Fibroblast of villous mesenchyme (primary cell): ENCODE measurements around the gene RAB6D.

GRCh38 chr2:128988578-128989049 lies 669.9 kb upstream of the HS6ST1 start:
- CAGE, long polyA plus RNA = no peak

GRCh38 chr2:129192735-129193547 lies 786.5 kb upstream of the RAB6C start:
- CAGE, long polyA plus RNA = no peak

GRCh38 chr2:129877232-129878514 lies 101.8 kb upstream of the RAB6C start:
- CAGE, long polyA plus RNA = no peak

DNA sequence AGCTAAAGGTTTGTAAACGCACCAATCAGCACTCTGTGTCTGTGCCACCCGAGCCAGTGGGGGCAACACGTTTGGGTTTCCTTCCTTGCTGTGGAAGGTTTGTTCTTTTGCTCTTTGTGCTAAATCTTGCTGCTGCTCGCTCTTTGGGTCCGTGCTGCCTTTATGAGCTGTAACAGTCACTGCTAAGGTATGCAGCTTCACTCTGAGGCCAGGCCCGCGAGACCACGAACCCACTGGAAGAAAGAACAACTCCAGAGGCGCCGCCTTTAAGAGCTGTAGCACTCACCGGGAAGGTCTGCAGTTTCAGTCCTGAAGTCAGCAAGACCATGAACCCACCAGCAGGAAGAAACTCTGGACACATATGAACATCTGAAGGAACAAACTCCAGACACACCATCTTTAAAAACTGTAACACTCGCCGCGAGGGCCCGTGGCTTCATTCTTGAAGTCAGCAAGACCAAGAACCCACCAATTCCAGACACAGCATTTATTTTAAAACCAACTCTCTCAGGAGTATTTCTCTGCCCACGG lies 13.8 kb downstream of the CCDC115 start:
- CAGE, long polyA plus RNA = no peak

DNA sequence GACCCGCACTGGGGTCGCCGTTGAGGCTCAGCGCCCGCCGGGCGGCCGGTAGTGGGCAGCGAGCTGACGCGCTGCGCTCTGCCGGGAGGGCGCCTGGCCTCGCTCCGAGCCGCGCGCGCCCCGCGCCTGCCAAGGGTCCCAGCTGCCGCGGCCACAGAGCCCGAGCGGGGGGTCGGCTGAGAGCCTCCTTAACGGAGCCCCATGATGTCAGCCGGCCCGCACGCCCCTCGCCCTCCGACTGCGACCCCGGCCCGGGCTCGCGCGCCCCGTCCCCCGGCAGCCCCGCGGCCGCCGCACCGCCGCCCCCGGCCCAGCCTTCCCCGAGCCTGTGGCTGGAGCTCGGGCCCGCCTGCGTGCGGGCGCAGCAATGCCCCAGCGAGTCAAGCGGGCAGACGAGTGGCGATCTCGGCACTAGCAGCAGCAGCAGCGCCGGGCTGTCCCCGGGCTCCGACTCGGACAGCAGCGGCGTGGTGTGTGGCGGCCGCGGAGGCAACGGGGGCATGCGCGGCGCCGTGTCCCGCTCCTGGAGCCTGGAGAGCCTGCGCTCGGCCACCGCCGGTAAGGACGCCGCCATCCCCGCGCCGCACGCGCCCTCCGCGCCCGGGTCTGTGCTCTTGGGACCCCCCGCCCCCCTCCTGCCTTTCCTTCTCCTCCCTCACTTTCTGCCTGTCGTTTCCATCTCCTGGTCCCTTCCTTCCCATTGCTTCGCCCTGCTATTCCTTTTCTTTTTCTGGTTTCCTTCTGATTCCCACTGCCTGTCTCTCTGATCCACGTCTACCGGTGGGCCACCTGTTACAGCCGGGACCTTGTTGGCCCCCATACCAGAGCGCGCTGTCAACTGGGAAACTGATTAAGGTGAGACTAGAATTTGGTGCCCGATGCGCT lies 127.2 kb downstream of the ARHGEF4 start:
- CAGE, long polyA plus RNA = no peak

- CAGE, long polyA plus RNA = no peak
Measured at GRCh38 chr2:131067886-131068155, 25.4 kb downstream of the FAM168B start.

DNA sequence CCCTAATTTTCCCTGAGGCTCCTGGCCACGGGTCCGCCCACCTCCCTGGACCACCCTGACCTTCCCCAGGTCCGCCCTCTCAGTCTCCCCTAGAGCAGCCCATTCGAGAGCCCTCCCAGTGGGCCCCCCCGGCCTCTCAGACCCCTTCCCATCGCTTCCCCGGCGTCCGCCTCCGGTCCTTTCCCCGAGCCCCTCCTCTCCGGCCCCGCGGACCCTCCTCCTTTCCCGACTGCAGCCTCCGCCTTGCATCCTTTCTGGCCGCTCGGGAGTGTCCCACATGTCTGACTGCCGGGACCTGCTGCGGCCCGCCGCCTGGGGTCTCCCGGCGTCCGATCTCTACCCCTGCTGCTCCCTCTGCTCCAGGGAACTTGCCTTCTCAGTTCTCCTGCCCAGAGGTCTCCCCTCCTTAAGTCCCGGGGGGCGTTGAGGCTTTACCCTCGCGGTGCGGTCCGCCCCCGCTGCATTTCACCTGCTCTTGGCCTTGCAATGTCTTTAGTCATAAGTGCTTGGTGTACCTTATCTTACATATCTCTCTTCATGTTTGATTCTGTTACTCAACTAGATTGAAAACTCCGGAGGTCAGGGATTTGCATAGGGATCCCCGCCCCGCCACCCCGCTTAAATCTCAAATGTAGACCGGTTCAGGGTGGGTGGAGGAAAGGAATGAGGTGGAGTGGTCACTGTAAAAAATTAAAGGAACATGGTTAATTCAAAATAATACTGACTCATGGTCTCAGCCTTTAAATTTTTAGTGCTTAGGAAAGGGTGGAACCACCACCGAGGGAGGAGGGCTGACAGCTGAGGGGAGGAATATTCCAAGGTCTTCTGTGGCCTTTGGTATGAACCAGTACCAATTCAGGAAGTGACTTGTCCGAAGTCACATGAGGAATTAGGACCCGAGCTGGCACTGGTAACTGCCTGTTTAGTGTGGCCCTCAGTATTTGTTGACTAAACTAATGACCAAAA lies 687 bp downstream of the PLEKHB2 start:
- CAGE, long polyA plus RNA = no peak

DNA sequence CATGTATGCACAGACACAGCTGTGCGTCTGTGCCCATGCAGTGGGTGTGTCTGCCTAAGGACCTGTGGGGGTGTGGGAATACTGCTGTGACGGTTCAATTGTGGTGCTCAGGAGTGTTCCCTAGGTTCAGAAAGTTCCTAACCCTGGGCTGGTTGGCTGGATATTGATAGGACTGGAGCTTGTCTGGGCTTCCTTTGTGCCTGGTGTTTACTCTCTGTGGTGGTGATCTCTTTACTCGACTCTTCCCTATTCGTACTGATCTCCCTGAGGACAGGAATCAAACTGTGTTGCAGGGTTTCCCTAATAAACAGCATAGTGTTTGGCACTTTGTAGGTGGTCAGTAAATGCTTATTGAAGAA lies 1.3 kb downstream of the PLEKHB2 start:
- CAGE, long polyA plus RNA = no peak

DNA sequence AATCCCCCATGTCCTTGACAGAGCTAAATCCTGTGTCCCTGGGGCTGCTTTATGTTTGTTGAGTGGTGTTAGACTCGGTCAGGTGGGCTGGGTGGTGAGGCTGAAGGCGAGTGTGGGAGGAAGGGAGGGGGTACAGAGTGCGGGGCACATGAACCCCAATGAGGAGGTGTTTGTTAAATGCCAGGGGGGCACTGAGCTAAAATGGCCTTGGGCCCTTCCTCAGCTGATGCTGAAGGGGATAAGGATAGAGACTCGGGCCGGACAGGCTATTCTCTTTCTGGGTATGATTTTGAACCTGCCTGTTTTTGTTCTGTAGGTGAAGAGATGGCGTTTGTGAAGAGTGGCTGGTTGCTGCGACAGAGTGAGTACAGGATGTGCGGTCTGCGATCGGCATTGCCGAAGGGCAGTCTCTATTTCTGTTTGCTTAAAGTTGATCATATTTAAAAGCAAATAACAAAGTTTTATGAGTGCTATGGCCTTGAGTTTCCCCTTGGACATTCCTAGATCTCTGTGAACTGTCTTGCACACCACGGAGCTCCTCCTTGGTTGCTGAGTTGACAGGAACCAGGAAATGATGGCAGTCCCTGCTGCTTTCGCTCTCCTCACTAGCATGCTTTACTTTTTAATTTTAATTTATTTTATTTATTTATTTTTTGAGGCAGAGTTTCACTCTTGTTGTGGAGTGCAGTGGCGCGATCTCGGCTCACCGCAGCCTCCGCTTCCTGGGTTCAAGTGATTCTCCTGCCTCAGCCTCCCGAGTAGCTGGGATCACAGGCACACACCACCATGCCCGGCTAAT lies 15.7 kb downstream of the PLEKHB2 start:
- CAGE, long polyA plus RNA = no peak

GRCh38 chr2:131127774-131128830 lies 23.0 kb downstream of the PLEKHB2 start:
- CAGE, long polyA plus RNA = no peak

DNA sequence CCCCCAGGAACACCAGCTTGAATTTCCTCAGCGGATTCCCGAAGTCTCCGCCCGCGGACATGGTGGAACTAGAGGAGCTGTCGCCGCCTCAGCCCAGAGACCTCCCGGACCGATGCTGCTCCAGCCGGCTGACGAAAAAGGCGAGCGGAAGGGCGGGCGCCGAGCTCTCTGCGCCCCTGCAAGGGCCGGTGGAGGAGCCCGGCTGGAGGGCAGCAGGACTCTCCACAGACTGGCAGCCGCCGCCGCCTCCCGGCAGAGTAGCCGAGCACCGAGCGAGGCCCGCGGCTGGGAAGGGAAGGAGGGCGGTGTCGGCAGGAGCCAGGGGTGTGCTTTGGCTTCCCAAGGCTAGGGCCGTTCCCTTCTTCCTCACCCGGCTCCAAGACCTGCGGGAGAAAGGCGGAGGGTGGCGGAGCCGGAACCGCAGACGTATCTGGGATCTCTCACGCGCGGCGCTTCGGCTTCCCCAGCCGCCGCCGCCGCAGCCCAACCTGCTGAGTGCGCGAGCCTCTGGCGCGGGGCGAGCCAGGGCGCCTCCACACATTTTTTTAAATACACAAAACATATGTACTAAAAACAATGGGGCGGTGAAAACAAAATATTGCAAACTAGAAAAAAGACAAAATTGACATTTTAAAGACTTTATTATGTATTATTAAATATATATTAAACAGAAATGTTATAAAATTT lies at the start of gene RAB6D:
RAB6D (minus strand) TSS at position 509 of the 687 bp plus-strand sequence.
- CAGE, long polyA plus RNA = no peak

DNA sequence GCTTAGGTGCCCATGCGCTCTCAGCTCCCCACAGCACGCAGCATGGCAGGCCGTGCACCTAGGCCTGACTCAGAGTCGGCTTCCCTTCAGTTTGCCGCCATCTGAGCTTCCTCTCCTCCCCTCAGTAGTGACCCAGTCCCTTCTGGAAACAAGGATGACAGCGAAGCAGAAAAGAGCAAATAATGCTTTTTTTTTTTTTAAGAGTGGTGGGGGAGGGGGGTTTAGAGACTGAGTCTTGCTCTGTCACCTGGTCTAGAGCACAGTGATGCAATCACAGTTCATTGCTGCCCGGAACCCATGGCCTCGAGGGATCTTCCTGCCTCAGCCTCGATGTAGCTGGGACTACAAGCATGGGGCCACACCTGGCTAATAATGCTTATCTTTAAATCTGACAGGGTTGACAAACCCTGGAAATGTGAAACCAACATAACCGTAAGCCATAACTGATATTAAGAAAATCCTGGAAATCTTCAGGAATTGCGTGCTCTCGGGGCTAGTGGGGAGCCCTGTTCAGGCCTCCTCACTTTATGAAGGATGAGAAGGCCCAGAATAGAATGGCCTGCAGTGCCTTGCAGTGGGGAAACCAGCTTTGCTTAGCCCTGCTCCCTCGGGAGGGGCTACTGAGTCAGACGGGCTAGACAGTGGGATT lies 5.7 kb downstream of the MZT2A start:
- CAGE, long polyA plus RNA = no peak

- CAGE, long polyA plus RNA = no peak
Measured at GRCh38 chr2:131493226-131493990, 1.2 kb upstream of the MZT2A start.

DNA sequence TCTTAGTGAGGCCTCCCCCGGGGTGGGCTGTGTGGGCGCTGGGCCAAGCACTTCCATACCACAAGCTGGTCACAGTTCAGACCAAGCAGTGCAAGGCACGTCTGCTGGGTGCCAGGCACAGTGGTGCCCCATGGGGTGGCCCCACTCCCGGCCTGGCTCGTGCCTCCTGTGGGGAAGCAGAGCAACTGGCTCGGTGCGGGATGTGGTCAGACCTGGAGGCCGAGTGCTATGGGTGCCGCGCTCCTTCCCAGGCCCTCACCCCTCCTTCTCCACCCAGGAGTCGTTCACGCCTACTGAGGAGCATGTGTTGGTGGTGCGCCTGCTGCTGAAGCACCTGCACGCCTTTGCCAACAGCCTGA lies 12.4 kb upstream of the CCDC74A start:
- CAGE, long polyA plus RNA = no peak

GRCh38 chr2:131518329-131519002 lies 9.2 kb upstream of the CCDC74A start:
- CAGE, long polyA plus RNA = no peak

DNA sequence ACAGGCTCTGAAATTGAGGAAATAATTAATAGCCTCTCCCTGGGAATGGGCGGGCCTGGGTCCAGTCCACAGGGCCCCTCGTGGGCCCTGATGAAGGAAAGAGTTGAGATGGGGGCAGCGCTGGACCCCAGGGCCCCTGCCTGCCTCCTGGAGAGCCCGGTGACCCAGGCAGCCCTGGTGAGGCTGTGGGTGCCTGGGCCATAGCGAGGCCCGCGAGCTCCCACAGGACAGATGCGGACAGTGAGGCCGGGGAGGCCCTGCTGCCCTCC lies 154.0 kb downstream of the CCDC74A start:
- CAGE, long polyA plus RNA = no peak

GRCh38 chr2:131683093-131683304 lies 155.3 kb downstream of the CCDC74A start:
- CAGE, long polyA plus RNA = no peak

- CAGE, long polyA plus RNA = no peak
Measured at GRCh38 chr2:131755909-131756442, 228.3 kb downstream of the CCDC74A start.

DNA sequence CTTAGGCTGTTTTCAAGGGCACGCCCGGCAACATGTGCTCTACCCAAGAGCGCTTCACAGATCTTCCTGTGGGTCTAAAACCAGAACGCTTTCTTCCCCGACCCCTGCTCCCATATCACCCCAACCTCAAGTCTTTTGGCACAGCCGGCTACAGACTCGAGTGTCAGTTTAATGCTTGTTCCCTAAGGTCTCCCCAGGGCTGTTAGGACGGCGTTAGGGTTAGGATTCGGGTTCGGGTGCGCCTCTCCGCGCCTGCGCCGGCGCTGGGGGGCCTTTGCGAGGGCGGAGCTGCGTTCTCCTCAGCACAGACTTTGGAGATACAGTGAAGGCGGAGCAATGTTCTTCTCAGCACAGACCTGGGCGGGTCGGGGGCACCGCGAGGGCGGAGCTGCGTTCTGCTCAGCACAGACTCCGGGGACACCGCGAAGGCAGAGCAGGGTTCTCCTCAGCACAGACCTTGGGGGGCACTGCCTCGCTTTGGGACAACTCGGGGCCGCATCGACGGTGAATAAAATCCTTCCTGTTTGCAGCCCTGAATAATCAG lies 274.8 kb downstream of the CCDC74A start:
- CAGE, long polyA plus RNA = no peak

DNA sequence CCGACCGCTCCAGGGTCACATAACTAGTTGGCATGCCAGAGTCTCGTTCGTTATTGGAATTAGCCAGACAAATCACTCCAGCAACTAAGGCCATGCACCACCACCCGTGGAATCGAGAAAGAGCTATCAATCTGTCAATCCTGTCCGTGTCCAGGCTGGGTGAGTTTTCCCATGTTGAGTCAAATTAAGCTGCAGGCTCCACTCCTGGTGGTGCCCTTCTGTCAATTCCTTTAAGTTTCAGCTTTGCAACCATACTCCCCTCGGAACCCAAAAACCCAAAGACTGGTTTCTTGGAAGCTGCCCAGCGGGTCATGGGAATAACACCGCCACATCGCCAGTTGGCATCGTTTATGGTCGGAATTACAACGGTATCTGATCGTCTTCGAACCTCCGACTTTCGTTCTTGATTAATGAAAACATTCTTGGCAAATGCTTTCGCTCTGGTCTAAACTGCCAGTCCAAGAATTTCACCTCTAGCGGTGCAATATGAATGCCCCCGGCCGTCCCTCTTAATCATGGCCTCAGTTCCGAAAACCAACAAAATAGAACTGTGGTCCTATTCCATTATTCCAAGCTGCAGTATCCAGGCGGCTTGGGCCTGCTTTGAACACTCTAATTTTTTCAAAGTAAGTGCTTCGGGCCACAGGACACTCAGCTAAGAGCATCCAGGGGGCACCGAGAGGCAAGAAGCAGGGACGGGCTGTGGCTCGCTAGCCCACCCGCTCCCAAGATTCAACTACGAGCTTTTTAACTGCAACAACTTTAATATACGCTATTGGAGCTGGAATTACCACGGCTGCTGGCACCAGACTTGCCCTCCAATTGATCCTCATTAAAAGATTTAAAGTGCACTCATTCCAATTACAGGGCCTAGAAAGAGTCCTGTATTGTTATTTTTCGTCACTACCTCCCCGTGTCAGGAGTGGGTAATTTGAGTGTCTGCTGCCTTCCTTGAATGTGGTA lies 93.3 kb upstream of the ANKRD30BL start:
- CAGE, long polyA plus RNA = no peak